Measurements from ENCODE around the gene GOLGA6L2.

GRCh38 chr15:22787223-22787900, 918 bp downstream of the NIPA1 start:
- RRBS = no CpG with 5 or more reads among the region's 41 CpGs

- RRBS = no CpG with 5 or more reads among the region's 2 CpGs
Observed at GRCh38 chr15:22845026-22845492, 6.6 kb downstream of the NIPA2 start.

- RRBS = no CpG with 5 or more reads among the region's 18 CpGs
Observed at GRCh38 chr15:22951513-22951864, 28.7 kb downstream of the CYFIP1 start.

GRCh38 chr15:22978867-22980123, 873 bp downstream of the CYFIP1 start:
- RRBS = no CpG with 5 or more reads among the region's 97 CpGs

DNA sequence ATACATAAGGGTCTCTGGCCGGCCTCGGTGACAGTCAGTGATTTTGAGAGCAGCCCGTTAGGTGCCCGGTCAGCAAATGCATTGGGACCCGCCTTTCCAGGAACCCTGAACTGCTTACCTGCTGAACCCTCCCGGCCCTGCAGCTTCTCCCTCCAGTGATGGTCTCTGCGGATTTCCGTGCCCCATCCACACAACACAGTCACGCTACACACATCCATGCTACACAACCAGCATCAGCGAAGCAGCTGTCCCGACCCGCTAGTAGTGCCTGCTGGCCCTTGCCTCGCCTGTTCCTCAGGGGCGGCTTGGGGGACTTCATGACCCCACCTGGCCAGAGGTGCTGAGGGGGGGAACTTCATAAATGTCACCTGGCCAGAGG, 449 bp upstream of the TUBGCP5 start:
- RRBS = no CpG with 5 or more reads among the region's 14 CpGs

GRCh38 chr15:23179599-23180492, 43.2 kb upstream of the GOLGA6L1 start:
- RRBS = no CpG with 5 or more reads among the region's 67 CpGs

- RRBS = no CpG with 5 or more reads among the region's 7 CpGs
Observed at GRCh38 chr15:23447114-23447383, at the start of gene GOLGA6L2. Gene GOLGA6L2 (minus strand): TSS chr15:23447243.

DNA sequence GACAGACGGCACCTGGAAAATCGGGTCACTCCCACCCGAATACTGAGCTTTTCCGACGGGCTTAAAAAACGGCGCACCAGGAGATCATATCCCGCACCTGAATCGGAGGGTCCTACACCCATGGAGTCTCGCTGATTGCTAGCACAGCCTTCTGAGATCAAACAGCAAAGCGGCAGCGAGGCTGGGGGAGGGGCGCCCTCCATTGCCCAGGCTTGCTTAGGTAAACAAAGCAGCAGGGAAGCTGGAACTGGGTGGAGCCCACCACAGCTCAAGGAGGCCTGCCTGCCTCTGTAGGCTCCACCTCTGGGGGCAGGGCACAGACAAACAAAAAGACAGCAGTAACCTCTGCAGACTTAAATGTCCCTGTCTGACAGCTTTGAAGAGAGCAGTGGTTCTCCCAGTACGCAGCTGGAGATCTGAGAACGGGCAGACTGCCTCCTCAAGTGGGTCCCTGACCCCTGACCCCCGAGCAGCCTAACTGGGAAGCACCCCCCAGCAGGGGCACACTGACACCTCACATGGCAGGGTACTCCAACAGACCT, 27.3 kb upstream of the NDN start:
- RRBS = no CpG with 5 or more reads among the region's 16 CpGs

GRCh38 chr15:24426712-24427390, 248.7 kb upstream of the NPAP1 start:
- RRBS = no CpG with 5 or more reads among the region's 37 CpGs

DNA sequence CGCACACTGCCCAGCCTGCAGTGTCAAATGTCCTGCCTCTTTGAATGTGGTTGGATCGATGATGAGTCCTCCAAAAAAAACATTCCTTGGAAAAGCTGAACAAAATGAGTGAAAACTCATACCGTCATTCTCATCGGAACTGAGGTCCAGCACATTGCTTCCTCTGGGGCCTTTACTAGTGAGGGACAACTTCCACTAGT, 110.1 kb downstream of the SNRPN start:
- RRBS = no CpG with 5 or more reads among the region's 4 CpGs

GRCh38 chr15:25439054-25439135, 71 bp upstream of the UBE3A start:
- RRBS = 2% methylated on average over 8 of the region's 16 CpGs

DNA sequence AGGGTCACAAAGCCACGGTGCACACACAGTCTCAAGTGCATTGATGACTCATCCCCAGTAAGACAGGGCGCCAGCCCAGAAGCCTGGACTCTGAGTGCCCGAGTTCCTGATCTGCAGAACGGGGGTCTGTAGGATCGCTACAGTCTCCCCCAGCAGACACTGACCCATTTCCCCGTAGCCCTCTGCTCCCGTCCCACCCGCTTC, 75.0 kb downstream of the ATP10A start:
- RRBS = no CpG with 5 or more reads among the region's 8 CpGs

GRCh38 chr15:25853106-25853536, 10.0 kb downstream of the ATP10A start:
- RRBS = no CpG with 5 or more reads among the region's 2 CpGs

DNA sequence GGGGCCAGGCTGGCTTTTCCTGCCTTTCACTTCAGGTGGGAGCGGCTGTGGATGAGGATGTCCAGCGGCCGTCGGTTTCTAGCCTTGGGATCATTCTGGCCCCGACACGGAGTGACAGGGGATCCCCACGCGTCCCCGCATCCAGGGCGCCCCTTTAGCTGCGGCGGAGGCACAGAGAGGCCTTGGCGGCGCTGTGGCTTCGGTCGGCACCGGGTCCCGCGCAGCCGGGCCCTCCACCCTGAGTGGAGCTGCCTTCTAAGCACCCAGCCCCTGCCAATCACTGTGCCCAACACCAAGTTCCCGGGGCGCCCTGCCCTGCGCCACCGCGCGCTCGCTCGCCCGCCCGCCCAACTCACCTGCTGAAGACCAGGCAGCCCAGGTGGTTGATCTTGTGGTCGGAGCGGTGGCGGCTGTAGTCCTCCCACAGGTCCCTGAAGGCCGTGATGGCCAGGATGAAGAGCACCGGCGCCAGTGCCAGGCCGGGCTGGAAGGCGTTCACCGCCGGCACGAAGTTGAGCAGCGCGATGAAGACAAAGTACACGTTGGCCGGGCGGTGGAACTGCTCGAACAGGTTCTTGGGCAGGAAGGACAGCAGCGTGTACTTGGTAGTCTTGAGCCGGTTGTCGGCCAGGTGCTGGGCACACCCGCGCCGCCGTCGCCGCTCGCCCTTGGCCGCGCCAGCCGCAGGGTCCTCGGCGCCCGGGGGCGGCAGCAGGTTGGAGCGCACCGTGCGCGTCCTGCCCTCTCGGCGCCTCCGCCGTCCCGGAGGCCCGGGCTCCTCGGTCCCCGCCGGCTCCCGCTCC, 634 bp downstream of the ATP10A start:
- RRBS = 1% methylated on average over 30 of the region's 78 CpGs

- RRBS = no CpG with 5 or more reads among the region's 9 CpGs
Observed at GRCh38 chr15:25938815-25939468, 75.8 kb upstream of the ATP10A start.

DNA sequence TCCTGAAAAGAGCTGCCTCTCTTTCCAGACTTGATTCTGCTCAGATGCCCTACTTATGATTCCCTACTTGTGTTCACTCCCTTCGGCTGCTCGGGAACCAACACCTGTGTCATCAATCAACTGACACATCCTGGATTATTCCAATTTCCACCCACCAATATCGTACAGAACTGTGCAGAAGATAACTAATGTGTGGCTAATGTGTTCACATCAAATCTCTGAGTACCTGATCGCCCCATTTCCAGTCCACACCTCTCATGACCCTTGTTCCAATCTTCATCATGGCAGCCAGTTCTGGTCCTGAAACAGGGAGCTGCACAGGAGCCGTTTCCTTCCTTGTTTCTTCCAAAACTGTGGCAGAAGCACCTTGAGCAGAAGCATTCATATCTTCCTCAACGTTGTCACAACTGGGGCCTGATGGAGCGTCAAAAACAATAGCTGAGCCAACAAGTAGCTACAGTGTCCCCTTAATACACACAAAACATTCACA, 100.1 kb downstream of the HERC2 start:
- RRBS = no CpG with 5 or more reads among the region's 7 CpGs

- RRBS = 1% methylated on average over 21 of the region's 55 CpGs
Observed at GRCh38 chr15:28886312-28886744, 554 bp downstream of the APBA2 start.

GRCh38 chr15:28919072-28919764, 33.4 kb downstream of the APBA2 start:
- RRBS = 80% methylated on average over 1 of the region's 24 CpGs

- RRBS = no CpG with 5 or more reads among the region's 3 CpGs
Observed at GRCh38 chr15:29343405-29343962, 73.9 kb upstream of the NSMCE3 start.

DNA sequence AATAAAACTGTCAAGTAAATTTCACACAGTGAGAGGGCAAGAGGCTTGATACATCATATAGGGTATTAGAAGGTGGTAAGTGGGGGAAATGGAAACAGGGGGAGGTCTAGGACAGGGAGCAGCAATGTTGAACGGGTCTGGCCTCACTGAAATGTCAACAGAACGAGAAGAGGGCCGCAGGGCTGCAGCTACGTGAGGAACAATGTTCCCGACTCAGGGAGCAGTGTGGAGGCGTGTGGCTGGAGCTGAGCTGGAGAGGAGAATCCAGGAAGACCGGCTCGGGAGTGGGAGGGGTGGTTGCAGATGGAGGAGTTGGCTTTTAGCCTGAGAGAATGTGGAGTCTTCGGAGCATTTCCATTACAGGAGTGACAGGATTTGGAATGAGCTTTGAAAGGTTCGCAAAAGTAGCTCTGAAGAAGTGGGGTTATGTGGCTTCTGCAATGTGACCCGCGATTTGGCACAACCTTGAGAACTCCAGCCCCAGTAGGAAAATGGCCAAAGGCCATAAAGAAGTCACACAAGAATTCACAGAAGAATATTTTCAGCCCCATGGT, 78.7 kb upstream of the NSMCE3 start:
- RRBS = no CpG with 5 or more reads among the region's 12 CpGs

All from foreskin fibroblast (primary cell).